ENCODE results near the gene BICD2.

GRCh38 chr9:91327060-91327621, 34.6 kb downstream of the AUH start:
CAGE:
- cytosol, long polyA minus RNA: no peak
- cytosol, long polyA plus RNA: no peak
- long polyA plus RNA: no peak
- nucleus, long polyA minus RNA: no peak
- nucleus, long polyA plus RNA: no peak

DNA sequence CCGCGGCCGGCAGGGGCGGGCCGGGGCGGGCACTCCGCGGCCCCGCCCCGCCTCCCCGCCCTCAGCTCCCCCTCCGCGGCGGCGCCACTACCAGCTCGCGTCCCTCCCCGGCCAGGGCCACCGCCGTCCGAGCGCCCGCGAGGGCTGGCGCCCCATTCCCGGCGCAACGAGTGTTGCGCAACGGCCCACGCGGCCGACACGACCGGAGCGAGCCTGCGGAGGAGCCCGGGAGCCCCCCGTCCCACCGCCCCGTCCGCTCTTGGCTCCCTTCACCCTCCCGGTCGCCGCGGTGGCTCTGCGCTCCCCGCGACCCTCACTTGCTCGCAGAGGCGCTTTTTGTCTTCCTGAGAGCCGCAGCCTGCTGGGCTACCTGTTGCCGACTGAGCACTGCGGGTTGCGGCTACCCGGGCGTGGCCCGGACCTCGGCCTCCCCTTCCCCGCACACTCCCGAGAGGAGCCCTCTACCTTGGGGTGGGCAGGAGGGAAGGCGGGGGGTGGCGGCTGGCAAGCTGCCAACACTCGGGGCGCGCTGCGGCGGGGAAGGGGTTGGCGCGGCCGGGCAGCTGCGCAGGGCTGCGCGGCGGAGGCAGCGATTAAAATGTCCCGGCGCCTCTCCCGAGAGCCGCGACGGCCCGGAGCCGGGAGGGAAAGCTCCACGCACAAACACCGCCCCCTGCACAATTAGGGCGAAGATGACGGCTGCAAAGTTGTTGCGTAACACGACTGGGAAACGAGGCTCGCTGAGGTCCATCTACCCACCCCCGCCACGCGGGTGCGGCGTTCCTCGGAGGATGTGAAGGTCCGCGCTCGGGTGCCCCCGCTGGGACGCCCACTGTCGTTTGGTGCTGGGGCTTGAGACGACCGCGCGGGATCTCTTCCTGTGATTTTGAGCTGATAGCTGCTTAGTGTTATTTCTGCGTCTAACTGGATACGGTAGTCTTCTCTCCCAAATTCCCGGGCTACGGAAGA, 596 bp upstream of the NFIL3 start:
CAGE:
- cytosol, long polyA minus RNA: no peak
- cytosol, long polyA plus RNA: no peak
- long polyA plus RNA: no peak
- nucleus, long polyA minus RNA: no peak
- nucleus, long polyA plus RNA: no peak

DNA sequence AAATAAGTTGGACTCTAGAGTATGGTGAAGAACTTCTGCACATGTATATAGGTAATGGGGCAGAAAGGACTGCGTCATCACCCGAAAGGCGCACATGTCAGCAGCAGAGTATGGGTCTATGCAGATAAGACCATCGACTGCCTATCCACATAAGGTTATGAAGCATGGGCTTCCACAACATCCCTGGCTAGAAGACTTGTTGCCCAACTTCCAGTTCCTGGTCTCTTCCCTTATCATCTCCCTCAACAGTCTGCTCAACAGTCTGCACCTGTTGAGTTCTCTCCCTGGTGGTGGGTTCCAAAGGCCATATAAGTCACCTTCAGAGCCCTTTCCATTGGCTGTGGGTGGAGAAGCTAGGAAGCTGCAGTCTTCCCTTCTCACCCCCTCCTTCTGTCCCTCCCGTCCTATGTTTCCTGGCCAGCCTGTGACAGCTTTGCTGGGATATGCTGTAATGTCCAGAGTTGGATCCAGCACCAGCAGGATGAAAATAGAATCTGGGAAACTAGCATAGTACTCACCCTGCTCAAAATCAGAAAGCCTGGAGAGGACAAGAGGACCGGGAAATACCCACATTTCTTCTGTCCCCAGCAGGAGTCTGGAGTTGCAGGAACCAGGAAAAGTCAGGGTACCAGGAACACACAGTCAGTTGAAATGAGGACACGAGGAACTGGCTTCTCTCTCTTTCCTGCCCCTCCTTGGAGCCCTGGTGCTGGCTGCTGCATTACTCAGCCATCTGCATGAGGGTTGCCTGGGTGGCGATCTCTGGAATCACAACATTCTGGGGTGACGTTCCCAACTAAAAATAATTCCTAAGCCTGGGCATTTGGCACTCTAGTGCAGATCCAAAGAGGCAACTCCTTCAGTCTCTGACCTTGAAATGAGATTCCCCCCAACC, 59.4 kb upstream of the NFIL3 start:
CAGE:
- cytosol, long polyA minus RNA: no peak
- cytosol, long polyA plus RNA: no peak
- long polyA plus RNA: no peak
- nucleus, long polyA minus RNA: no peak
- nucleus, long polyA plus RNA: no peak

DNA sequence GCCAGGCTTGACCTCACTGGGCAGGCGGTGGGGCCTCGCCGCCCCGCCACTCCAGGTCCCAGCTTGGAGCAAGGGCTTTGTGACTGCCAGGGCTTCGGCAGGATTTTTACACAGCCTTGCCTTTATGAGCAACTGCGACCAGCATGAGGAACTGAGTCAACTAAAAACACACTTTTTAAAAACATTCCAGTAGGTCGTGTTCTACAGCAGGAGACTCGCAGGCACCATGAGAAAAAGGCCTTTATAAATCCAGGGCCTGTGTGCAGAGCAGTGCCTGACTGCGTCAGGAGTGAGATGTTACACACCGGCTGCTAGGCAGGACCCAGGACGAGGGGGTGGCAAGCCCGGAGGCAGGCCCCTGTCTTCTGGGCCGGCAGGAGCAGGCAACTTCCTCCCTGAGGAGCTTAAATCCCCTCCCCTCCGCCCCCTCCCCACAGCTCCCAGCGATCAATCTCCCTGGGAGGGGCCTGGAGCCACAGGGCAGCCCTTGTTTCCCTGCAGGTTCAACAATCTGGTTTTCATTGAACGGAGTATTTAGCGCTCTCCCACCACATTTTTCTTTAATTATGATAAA, 92.6 kb downstream of the ROR2 start:
CAGE:
- cytosol, long polyA minus RNA: no peak
- cytosol, long polyA plus RNA: no peak
- long polyA plus RNA: no peak
- nucleus, long polyA minus RNA: no peak
- nucleus, long polyA plus RNA: no peak

DNA sequence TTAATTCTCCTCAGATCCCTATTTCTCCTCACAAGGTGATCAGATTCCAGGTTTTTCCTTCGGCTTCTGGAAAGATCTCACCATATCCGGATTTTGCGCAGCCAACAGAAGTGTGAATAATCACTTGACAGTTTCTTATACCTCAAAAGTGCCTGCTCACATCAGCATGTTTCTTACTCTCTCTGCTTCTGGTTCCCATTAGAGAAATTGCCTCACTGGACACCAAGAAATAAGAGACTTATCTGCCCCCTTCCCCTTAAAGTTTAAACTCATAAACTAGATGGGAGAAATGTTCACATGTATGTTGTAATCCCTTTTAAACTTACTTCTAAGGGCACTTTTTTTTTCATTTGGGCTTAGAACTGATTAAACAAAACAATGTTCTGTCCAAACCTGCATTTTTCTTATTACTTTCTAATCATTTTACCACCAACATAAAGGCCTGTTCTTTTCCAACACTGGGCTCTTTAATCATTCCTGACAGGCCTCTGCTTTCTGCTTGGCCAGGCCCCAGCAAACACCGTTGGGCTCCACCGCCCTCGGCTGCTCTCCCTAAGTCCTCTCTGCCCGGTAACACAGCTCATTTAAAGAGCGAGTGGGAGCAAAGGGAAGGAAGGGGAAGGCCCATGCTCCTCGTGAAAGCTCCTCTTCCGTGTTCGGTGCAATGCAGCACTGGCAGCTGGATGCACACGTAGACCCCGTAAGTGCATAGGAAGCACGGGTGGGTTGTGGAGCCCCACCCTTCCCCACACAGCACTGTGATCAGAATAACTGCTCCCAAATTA, 53.4 kb downstream of the ROR2 start:
CAGE:
- cytosol, long polyA minus RNA: no peak
- cytosol, long polyA plus RNA: no peak
- long polyA plus RNA: no peak
- nucleus, long polyA minus RNA: no peak
- nucleus, long polyA plus RNA: no peak

CAGE:
- cytosol, long polyA minus RNA: no peak
- cytosol, long polyA plus RNA: no peak
- long polyA plus RNA: no peak
- nucleus, long polyA minus RNA: no peak
- nucleus, long polyA plus RNA: no peak
These were observed 16.1 kb downstream of the ROR2 start for GRCh38 chr9:91933822-91934361.

GRCh38 chr9:92073753-92074002, 41.5 kb downstream of the SPTLC1 start:
CAGE:
- cytosol, long polyA minus RNA: no peak
- cytosol, long polyA plus RNA: no peak
- long polyA plus RNA: no peak
- nucleus, long polyA minus RNA: no peak
- nucleus, long polyA plus RNA: no peak

DNA sequence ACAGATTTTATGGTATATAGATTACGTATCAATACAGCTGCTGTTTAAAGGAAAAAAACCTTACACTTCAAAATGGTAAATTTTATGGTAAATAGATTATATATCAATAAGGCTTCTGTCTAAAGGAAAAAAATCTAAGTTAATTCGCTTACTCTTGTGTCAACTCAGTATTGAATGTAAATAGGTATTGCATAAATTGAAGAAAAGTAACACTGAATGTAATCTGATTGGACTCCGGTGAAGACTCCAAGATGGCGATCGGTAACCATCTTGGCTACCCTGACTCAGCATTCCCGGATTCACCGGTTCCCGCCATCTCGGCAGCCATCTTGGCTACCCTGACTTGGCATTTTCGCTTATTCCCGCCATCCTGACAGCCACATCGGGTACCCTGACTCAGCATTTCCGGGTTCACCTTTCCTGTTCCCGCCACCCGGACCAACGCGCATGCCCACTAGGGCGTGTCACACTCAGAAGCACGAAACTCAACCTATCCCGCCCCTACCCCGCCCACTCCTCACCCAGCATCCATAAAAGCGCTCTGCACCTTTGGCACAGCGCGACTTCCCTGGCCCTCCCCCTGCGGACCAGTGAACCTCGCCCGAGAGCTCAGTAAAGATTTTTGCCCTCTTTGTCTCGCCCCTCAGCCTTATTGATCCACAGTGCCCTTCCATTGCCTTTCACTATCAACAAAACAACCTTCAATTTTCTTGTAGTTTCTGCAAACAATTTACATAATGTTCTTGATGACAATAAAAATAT, 17.2 kb downstream of the SPTLC1 start:
CAGE:
- cytosol, long polyA minus RNA: no peak
- cytosol, long polyA plus RNA: no peak
- long polyA plus RNA: no peak
- nucleus, long polyA minus RNA: no peak
- nucleus, long polyA plus RNA: no peak

DNA sequence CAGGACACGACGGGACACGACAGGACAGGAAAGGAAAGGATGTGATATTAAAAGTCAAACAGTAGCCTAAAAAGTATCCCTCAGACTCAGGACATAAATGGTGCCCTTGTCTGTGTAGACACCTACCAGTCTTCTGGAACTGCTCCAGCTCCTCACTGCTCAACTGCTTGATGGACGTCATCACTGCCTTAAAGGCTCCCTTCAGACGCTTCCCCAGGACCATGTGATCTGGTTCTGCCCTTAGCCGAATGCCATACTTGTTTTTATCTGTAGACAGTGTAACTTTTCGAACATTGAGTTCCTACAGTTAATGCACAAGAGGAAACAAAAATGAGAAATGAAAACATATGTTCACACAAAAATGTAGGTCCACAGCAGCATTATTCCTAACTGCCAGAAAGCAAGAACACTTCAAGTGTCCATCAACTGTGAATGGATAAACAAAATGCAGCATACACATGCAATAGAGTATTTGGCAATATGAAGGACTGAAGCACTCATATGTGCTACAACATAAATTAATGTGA, 46.2 kb downstream of the IARS1 start:
CAGE:
- cytosol, long polyA minus RNA: no peak
- cytosol, long polyA plus RNA: no peak
- long polyA plus RNA: no peak
- nucleus, long polyA minus RNA: no peak
- nucleus, long polyA plus RNA: no peak

CAGE:
- cytosol, long polyA minus RNA: no peak
- cytosol, long polyA plus RNA: no peak
- long polyA plus RNA: no peak
- nucleus, long polyA minus RNA: no peak
- nucleus, long polyA plus RNA: no peak
These were observed 918 bp upstream of the IARS1 start for GRCh38 chr9:92294248-92294981.

CAGE:
- cytosol, long polyA minus RNA: no peak
- cytosol, long polyA plus RNA: no peak
- long polyA plus RNA: no peak
- nucleus, long polyA minus RNA: no peak
- nucleus, long polyA plus RNA: no peak
These were observed 1.1 kb downstream of the NOL8 start for GRCh38 chr9:92324039-92324386.

CAGE:
- cytosol, long polyA minus RNA: no peak
- cytosol, long polyA plus RNA: no peak
- long polyA plus RNA: no peak
- nucleus, long polyA minus RNA: no peak
- nucleus, long polyA plus RNA: no peak
These were observed 55.6 kb downstream of the ECM2 start for GRCh38 chr9:92480013-92480846.

GRCh38 chr9:92634397-92634611, 35.6 kb downstream of the IPPK start:
CAGE:
- cytosol, long polyA minus RNA: no peak
- cytosol, long polyA plus RNA: no peak
- long polyA plus RNA: no peak
- nucleus, long polyA minus RNA: no peak
- nucleus, long polyA plus RNA: no peak

CAGE:
- cytosol, long polyA minus RNA: start-site peak on the minus strand at chr9:92764773-92764803, 29 reads
- cytosol, long polyA plus RNA: no peak
- long polyA plus RNA: start-site peak on the minus strand at chr9:92764720-92764804, 412 and 482 reads in 2 replicates
- nucleus, long polyA minus RNA: start-site peak on the minus strand at chr9:92764773-92764801, 147 reads
- nucleus, long polyA plus RNA: start-site peak on the minus strand at chr9:92764547-92764634, 23 and 34 reads in 2 replicates; start-site peak on the minus strand at chr9:92764772-92764810, 341 and 358 reads in 2 replicates
These were observed at the start of gene BICD2 for GRCh38 chr9:92764513-92764955. TSS of gene BICD2 (minus strand) at chr9:92764833.

GRCh38 chr9:92764956-92765621, 456 bp upstream of the BICD2 start:
CAGE:
- cytosol, long polyA minus RNA: no peak
- cytosol, long polyA plus RNA: no peak
- long polyA plus RNA: no peak
- nucleus, long polyA minus RNA: no peak
- nucleus, long polyA plus RNA: no peak

DNA sequence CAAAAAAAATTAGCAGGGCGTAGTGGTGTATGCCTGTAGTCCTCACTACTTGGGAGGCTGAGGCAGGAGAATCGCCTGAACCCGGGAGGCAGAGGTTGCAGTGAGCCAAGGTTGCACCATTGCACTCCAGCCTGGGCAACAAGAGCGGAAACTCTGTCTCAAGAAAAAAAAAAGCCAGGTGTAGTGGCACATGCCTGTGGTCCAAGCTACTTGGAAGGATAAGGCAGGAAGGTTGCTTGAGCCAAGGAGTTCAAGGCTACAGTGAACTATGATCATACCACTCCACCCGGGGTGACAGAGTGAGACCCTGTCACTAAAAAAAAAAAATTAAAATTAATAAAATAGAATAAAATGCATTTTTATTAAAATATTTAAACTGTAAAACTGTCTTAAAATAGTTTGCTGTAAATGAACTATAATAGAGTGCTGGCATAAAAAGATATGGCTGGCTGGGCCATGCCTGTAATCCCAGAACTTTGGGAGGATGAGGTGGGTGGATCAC, 35.9 kb downstream of the ZNF484 start:
CAGE:
- cytosol, long polyA minus RNA: no peak
- cytosol, long polyA plus RNA: no peak
- long polyA plus RNA: no peak
- nucleus, long polyA minus RNA: no peak
- nucleus, long polyA plus RNA: no peak

DNA sequence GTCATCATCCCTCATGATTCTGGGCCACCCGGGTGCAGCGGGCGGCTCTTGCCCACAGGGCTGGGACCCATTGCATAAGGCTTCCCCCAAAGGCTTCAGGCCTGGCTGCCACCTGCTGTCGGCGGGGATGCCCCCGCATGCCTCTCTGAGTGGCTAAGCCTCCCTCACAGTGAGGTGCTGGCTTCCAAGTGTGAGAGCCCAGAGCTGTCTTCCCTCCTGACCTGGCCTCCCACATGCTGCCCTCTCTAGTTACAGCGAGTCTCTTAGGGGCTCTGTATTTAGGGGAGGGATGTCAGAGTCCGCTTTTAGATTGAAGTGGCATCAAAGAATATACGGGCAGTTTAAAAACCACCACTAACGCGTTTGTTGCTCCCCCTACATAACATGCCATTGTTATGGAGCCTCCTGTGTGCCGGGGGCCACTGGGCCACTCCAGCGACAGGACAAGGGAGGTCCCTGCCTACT, 21.9 kb downstream of the FGD3 start:
CAGE:
- cytosol, long polyA minus RNA: no peak
- cytosol, long polyA plus RNA: no peak
- long polyA plus RNA: no peak
- nucleus, long polyA minus RNA: no peak
- nucleus, long polyA plus RNA: no peak

DNA sequence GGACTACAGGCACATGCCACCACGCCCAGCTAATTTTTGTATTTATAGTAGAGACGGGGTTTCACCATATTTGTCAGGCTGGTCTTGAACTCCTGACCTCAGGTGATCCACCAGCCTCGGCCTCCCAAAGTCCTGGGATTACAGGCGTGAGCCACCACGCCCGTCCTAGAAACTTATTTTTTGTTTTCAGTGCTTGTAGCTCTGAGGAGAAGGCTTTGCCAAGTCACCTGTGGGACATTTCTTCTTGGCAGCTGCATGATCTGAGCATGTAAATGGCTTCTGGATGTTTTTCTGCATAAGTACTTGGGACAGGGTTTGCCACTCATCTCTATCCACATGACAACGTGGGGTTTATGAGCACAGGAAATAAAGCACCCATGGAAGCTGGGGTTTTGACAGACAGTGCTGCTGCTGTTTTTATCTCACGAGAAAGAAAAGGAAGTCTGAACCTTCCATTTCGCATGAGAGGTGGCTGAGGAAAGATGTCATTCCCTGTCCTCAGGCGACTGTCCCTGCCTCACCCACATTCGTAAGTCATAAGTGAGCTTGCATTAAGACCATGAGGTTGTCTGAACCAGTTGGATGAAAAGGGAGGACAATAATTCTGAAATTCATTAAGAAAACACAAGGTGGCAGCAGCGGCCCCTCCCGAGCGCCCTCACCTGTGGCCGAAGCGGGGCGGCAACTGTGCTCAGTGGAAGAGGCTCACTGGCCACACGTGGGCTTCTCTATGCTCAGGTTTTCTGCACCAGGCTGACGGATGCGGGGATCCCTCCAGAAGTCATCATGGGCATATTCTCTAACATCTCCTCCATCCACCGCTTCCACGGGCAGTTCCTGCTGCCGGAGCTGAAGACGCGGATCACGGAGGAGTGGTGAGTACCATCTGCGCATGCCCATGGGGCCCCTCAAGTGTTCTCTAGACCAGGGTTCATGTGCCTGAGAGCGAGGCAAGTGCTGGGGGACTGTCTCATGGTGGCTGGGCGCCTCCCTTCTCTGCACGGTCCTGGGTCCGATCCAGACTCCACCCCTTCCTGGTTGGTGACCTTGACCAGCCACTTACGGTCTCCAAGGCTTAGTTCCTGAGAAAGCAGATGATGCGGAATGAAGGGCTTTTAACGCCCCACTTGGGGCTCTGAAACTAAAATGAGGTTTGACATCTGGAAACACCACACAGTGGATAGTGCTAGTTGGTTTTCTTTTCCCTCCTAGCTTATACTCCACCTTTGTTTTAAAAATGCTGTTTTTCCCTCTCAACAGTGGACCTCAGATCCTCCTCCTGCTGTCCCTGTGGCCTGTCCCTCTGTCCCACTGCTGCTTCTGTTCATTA, 54.8 kb upstream of the SUSD3 start:
CAGE:
- cytosol, long polyA minus RNA: no peak
- cytosol, long polyA plus RNA: no peak
- long polyA plus RNA: no peak
- nucleus, long polyA minus RNA: no peak
- nucleus, long polyA plus RNA: no peak

CAGE:
- cytosol, long polyA minus RNA: no peak
- cytosol, long polyA plus RNA: no peak
- long polyA plus RNA: no peak
- nucleus, long polyA minus RNA: no peak
- nucleus, long polyA plus RNA: no peak
These were observed 33.3 kb upstream of the SUSD3 start for GRCh38 chr9:93025214-93025638.

DNA sequence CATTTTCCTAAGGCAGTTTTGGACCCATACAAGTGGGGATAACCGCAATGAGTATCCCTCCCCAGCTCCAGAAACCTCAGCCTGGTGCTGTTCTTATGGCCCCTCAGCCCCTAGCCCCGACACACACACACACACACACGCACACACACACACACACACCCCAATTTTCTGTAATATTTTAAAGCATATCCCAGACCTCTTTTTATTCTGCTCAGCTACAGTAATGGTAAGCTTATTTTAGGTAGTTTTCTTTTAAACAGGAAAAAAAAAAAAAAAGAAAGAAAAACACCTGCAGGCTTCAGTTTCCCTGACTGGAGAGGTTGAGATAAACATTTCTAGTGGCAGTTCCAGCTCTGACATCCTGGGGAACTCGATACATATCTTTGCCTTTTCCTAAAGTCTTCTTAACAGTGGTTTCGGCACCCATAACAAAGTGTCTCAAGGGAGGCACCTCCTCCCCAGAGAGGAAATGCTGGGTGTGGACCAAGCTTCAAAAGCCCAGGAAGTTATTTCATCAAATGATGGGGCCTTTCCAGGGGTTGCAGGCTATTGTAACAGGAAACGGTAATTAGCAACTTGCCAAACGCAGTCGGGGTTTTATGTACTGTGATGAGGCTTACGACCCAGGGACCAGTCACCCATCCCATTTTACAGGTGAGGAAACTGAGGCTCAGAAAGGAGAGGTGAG, 30.3 kb upstream of the SUSD3 start:
CAGE:
- cytosol, long polyA minus RNA: no peak
- cytosol, long polyA plus RNA: no peak
- long polyA plus RNA: no peak
- nucleus, long polyA minus RNA: no peak
- nucleus, long polyA plus RNA: no peak